HT-29 (cell line): ENCODE data around the genes SULT4A1, PNPLA3 and SHISAL1.

DNA sequence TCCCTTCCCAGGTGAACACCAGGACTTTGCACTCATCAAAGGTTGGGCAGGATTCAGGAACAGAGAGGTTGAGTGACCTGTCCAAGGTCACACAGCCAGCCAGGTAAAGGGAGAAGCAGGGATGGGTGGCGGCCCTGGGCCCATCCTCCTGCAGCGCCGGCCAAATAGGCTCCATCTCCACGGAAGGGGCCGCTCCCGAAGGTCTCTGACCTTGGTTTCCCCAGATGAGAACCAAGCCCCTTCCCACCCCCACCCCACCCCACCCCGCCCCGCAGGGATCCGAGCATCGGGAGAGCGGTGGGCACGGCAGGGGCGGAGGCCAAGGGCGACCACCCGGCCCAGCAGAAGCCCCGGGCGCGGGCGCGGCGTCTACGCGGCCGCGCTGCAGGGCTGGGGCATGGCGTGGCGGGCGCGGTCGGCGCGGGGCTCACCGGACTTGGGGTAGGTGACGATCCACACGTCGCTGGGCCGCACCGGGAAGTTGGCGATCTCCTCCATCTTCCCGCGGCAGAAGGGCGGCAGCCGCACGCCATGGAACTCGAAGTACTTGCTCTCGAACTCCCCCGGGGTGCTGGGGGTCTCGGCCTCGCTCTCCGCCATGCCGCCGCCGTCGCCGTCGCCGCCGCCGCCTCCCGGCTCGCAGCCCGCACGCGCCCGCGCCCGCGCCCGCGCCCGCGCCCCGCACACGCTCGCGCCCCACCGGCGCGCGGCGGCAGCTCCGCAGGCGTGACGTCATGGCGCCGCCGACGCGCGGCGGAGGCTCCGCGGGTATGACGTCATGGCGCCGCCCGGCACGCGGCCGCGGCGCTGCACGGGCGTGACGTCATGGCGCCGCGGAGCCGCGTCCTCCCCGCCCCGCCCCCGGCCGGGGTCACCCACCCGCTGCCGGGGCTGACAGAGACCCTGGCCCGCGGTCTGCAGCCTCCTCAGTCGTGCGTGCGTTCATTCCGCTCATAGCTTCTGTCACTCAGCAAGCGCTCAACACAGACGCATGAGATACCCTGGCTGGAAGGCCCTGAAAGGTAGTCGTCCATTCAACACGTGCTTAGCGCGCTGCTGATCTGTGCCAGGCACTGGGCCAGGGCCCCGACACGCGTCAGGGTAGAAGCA lies at the start of gene SULT4A1:
Gene SULT4A1, minus strand, starts transcription at position 731 of the 1,110 bp plus-strand sequence.
- RAMPAGE, long total RNA, result no peak

- RAMPAGE, long total RNA, result no peak
These were observed at the start of gene PNPLA3 for GRCh38 chr22:43922944-43924163. PNPLA3 (plus strand) TSS chr22:43923805.

DNA sequence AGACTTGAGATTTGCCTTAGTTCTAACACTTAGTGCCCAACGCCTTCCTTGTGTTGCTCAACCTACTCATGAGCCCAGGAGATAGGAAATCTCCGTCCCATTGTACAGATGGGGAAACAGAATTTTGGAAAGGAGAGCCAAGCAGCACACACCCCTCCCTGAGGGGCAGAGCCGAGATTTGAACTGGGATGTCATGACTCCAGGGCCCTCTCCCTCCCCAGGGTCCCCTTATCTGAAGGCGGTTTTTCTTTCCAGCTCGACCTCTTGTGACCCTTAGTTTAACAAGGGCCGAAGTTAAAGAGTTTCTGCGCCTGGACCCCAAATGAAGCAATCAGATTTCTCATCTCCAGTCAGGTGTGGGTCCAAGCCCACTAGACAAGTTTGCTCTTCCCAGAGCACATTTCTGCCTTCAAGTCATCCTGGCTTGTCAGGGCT lies 11.1 kb downstream of the PNPLA3 start:
- RAMPAGE, long total RNA, result no peak

DNA sequence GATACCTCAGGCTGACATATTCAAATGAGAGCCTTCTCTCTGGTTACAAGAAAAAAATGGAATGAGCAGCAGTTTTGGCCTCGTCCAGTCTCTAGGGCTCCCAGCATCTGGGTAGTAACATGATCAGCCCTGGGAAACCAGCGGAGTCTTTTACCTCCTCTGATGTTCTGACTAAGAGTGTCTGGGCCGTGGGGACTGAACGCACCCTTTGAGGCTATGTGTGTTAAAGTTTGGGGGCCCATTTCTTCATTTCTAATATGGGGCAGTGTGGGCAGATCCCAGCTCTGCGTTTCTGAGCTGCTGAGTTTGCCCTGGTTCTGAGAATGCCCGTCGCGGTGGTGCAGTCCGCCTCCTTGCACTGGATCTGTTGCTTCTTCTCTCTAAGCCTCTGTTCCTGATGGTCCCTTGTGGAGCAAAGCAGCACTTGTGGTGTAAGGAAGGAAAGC lies 8.1 kb downstream of the PARVB start:
- RAMPAGE, long total RNA, result no peak

- RAMPAGE, long total RNA, result no peak
These were observed 586 bp downstream of the PARVG start for GRCh38 chr22:44180992-44182030.

- RAMPAGE, long total RNA, result no peak
These were observed at the start of gene SHISAL1 for GRCh38 chr22:44312615-44313173. SHISAL1 (minus strand) TSS chr22:44312951.

DNA sequence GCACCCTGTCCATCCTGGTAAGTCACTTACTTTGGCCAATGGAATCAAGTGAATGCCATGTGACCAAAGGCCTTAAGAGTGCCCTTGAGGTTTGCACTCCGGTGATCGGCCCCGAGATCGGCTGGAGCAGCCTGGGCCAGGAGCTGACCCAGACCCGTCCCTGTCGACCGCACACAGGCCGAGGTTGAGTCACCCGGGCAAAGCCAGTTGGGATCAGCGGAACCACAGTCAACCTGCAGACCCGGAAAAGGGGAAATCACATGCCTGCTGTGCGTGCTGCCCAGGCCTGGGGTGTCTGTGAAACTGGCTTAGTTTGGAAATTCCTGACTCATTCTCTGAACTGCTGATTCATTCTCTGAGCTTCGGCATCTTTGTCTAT lies 48.8 kb downstream of the RTL6 start:
- RAMPAGE, long total RNA, result no peak

DNA sequence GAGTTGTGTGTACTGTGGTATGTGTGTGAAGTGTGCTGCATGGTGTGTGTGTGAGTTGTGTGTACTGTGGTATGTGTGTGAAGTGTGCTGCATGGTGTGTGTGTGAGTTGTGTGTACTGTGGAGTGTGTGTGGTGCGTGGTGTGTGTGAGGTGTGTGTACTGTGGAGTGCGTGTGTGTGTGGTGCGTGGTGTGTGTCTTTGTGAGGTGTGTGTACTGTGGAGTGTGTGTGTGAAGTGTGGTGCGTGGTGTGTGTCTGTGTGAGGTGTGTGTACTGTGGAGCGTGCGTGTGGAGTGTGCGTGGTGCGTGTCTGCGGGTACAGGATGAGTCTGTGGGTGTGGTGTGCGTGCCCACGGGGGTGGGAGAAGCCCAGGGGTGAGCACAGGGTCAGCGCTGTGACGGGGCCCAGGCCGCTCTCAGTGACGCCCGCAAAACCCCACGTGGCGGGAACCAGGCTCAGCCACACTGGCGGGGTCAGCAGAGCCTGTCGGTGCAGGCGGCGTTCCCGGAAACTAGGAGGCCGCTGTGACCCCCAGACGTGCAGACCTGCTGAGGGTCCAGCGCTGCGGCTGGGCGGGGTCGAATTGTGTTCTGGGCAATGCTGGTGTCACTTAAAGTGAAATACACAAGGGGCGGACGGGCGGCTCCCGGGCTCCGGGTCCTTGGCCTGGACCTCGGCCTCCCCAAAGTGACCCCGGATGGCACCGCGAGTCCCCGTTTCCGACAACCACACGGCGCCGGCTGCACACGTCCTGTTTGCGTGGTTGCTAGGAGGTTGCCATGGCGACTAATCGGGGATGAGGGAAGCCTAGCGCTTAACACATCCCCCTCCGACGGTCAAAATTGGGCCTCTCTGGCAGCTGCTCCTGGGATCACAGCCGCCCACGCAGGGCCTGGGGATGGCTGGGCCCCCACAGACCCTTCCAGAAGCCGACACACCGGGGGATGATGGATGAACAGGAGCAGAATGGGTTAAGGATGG lies 81.9 kb upstream of the PRR5 start:
- RAMPAGE, long total RNA, result no peak

DNA sequence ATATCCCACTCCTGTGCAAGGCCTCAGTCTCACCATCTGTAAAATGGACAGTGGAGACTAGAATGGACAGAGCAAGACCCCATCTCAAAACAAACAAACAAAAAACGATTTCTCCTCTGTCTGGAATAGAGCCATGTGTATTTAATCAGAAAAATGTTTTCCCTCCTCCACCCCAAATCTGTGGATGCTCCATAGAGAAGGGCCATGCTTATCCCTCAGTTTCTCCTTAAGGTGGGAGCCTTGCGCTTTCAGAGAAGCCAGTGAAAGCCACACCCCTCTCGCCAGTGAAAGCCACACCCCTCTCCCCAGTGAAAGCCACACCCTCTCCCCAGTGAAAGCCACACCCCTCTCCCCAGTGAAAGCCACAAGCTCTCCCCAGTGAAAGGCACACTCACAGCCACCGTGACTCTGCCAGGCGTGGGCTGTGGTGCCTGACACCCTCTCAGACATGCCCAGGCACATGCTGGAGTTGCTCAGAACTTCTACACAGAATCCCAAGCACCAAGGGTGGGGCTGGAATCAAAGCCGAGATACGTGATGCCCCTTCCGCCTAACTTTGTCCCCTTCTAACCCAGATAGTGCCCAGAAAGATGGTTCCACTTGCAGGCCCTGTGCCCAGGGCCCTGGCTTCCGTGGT lies 16.6 kb upstream of the PRR5 start:
- RAMPAGE, long total RNA, result no peak

DNA sequence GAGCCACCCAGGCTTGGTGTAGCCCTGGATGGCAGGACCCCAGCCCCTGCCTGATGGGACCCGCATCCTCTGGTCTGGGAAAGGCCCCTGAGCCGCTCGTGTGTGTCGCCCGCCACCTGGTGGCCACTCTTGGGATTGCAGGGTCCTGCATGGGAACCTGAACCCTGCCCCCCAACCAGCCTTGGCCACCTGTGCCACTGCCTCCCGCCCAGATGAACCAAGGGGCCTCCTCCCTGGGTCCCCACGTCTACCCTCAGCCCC lies 16.5 kb upstream of the ARHGAP8 start:
- RAMPAGE, long total RNA, result no peak

DNA sequence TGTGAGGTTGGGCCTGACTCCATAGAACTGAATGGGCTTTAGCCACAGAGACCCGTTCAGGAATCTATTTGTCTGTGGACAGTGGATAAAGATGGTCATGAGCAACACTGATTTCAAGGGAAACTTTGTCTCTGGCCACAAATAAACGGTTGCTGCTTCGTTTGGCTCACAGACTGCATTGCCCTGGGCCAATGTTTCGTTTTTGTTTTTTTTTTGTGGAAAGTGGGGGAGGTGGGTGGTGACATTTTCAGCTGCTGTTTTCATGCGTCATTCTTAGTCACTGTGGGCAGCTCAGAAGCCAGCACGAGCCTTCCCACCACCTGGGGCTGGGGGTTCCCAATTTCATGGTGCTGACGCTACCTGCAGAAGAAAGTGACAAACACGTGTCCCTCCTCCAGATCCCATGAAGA lies 54.7 kb upstream of the PHF21B start:
- RAMPAGE, long total RNA, result no peak

- RAMPAGE, long total RNA, result no peak
These were observed 9.6 kb upstream of the NUP50 start for GRCh38 chr22:45154090-45154551.

DNA sequence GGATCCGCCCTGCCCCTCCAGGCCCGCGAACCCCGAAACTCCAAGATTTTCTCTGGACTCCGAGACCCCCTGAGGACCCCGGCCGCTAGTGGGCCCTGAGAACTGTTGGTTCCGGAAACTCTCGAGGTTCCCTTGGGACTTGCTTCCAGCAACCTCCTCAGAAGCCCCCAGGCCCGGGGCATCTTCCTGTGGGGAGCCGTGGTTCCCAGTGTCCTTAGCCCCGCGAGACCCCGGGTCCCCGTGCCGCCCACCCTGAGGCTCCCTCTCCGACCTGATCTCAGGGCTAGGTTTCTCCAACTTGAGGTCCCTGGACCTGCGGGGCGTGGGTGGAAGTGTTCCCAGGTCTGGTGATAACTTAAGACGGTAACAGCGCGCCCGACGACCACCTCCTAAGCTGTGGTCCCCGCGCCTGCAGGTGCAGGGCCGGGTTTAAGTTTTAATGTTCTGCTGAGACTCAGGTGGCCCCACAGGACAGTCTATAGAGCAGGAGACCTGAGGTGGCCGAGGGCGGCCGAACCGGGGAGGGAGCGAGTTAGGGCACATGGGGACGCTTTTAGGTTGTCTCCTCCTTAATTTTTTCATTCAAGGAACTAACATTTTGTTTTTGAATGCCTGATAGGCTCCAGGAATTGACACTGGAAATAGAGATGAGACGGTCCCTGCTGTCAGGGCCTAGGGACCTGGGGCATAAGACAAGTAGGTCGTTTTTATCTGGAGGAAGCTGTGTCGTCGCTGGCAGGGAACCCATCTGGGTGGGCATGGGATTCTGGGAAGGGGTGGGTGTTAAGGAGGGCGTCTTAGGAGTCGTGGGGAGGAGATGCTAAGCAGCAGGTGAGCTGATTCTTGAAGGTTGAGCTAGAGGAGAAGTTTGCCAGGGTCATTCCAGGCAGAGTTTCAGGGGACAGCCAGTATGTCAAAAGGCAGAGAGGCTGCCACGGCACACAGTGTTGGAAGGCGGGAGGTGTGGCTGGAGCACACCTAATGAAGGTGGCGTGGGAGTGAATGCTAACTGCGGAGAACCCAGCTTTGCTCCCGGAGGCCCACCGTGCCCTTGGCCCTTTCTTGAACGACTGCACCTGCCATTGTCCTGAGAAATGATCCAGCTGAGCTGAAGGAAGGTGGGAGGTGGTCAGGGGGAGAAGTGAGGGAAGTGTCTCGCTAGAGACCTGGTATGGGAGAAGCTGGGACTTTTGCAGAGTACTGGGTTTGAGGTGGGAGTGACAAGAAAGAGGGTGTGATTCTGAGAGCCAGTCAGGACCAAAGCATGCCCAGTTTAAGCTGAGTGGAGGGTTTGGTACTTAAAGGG lies 1.0 kb downstream of the FAM118A start:
- RAMPAGE, long total RNA, result no peak

- RAMPAGE, long total RNA, result no peak
These were observed 3.0 kb upstream of the FBLN1 start for GRCh38 chr22:45499612-45500228.

GRCh38 chr22:45548895-45549790 lies 46.5 kb downstream of the FBLN1 start:
- RAMPAGE, long total RNA, result no peak

DNA sequence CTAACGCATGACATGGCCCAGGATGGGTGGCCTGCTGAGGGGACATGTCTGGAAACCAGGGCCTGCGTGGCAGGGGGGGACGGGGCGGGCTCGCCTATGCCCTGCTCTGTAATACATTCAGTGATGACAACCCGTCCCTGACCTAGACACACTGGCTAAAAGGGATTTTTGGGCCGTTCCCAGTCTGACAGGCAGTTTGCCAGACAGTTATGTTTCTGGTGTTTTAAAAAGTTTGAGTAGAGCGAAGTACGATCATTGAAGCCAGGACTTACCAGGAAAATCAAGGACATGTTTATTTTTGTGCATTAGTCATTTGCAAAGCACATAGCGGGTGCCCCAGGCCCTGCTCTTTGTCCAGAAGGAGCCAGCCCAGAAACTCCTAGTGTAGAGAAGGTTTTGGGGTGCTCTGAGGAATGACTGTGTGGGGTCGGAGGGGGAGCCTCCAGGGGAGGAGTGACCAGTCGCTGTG lies 50.7 kb downstream of the FBLN1 start:
- RAMPAGE, long total RNA, result no peak

GRCh38 chr22:45604270-45604892 lies 67.3 kb upstream of the ATXN10 start:
- RAMPAGE, long total RNA, result no peak

- RAMPAGE, long total RNA, result no peak
These were observed 45.4 kb upstream of the ATXN10 start for GRCh38 chr22:45626187-45626764.

GRCh38 chr22:45629329-45629830 lies 42.3 kb upstream of the ATXN10 start:
- RAMPAGE, long total RNA, result no peak

DNA sequence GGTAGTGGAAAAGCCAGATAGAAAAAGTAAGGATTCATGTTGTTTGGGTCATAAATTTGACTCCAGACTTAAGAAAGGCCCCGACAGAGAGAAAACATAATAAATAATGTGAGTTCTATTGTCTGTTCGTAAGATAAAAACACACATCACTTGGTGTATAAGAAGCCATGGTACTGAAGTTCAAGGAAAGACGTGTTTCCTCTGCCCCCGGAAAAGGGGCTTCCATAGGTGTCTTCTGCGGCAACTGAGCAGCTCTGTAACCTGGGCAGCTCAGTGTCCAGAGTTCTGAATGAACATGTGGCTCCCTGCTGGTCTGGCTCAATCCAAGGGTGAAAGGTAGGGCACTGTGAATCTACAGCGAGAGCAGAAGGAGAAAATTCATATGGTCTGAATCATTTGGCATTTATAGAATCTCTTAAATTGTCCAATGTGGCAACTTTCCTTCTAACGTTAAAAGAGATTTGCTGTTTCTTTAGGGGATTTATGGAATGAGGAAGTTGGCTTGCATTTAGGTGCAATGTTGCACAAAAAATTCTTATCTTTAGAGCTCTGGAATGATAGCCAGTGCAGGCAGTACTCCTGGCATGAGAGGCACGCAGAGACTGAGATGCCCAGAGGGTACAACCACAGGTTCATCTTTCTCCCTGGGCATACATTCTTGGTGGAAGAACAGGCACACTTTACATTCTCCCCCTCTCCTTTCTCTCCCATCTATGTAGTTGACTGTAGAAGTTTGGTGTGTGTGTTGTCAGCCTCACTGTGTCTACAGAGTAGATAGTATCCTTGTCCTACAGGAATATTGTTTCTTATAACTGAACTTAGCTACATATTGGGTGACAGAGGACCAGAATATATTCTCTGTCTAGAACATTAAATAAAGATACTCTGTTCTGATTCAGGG lies 17.0 kb downstream of the ATXN10 start:
- RAMPAGE, long total RNA, result no peak